Retinal pigment epithelial cell (primary cell): Measurements from ENCODE around the gene SLC9A9.

DNA sequence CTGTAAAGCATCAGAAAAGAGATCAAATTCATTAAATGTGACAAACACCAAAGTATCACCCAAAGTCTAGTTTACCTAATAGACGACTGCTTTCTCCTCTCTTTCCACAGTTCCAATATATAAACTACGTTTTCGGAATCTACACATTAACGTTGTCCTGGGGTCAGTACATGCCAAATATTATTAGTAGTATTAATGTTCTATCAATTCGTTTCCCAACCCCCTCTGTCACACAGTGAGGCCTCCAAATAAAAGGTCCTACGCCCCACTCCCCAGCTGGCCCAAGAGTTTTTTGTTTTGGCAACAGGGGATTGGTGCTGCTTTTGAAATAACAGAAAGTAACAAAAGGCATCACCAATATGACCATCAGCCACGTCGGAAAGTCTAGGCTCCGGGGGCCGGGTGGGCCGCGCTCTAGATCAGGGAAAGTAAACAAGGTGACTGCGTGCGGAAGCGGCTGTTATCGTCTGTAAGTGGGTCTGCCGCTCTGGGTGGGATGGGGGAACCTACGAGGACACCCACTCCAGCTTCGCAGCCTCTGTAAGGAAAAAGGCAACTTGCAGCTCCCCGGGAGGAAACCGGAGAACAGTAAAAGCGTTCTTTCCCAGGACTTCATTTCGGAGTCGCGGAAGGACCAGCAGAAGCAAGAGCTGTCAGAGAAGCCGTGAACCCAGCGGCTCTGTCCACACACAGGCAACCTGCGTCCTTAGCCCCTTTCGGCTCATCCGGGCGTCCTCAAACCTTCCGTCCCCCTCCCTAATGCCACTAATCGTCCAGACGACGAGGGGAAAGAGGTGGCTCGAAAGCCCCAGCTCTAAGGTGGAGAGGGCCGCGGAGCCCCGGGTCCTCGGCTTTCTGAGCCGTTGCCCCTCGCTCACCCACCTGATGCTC is 604 bp downstream of the XRN1 start:
- RRBS = no CpG with 5 or more reads among the region's 42 CpGs

DNA sequence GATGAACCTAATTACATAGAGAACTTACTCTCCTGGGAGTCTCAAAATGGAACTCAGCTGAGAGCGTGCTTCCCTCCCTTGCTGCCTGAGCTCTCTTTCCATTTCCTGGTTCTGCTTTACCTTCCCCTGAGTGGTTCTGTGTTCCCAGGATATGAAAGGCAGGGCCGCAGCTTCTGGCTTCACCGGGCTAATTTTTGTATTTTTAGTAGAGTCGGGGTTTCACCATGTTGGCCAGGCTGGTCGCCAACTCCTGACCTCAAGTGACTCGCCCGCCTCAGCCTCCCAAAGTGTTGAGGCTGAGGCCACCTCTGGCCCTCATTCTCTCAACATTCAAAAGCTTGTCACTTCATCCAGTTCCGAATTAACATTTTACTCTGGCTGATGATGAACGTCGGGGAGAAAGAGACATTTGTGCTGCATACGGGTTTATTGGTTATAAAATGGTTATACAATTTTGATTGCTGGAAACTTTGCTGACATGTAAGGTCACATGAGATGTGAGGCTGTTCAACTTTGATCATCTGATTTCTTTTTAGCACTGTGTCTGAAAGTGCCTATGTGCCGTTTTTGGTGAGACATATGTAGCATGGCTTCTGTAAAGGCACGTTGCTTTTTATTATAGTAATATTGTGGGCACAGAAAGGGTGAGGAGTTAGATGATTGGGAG is 6.6 kb downstream of the PLS1 start:
- RRBS = no CpG with 5 or more reads among the region's 13 CpGs

DNA sequence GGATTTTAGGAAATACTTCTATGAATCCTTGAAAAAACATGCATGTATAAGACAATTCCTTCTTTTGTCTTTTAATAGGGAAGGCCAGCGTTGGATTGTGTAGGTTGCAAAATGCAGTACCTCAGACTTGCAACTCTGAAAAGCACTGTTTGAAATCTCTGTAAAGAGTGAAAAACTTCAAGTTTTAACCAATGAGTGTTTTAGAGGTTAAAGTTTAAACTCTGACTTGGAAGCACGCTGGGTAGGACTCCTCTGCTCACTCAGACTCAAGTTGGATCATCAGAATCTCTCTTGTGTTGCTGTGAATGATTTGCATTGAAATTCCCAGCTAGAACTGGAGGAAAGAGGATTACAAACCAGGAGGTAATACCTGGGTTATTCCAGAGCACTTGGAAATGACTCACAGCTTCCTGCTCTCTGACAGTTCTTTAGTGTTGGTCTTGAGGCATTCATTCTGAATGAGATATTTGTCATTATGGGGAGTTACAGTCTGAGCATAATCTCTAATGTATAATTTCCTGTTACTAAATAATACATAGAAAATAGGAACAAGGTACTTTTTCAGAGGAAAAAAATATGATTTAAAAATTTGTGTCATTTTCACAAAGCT is 49.1 kb downstream of the PLS1 start:
- RRBS = no CpG with 5 or more reads among the region's 2 CpGs

DNA sequence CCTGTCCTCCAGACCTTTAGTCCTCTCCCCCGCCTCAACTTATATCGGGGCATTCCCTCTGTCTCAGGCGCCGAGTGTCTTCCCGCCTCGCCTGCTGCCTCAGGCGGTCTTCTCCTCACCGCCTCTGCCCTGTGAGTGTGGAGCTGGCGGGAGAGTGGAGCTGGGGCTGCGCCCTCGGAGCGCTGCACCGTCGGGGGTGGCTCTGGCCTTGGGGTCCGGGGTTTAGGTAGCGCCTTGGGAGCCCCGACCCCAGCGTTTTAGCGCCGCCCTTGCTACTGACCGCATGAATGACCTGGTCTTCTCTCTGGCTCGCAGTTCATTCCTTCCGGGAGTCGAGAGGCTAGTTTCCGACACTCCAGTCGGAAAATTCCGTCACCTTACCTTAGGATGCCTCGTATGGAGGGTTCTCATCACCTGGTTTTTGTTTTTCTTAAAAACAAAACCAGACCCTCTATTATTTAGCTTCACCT is 966 bp downstream of the TRPC1 start:
- RRBS = 0% methylated on average over 5 of the region's 28 CpGs

DNA sequence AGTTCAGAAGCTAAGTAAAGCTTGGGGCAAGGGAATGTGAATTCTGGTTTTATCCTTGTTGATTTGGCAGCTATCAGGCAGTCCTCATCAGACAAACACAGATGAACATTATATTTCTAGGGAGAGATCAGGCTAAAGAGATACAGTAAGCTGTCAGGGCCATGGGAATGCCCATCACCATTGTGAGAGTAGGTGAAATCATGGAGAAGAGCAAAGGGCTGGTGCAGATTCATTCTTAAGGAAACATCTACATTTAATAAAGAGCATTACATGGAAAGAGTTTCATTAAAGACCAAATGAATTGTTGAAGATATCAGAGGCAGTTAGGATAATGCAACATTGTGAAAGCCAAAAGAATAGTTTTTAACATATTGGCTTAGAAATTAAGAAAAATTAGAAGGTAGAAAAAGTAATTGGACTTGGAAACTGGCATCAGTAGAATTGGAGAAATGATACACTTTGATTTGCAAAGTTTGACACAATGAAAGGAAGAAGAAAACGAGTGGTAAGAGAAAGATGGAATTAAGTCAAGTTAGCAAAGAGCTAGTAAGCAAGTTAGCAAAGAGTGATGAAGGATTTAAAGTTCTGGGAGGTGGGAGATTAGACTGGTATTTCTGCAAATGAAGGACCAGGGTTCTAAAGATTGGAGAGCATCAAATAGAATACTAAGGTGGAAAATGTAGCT is 16.6 kb downstream of the TRPC1 start:
- RRBS = no CpG with 5 or more reads among the region's 1 CpG

GRCh38 chr3:143236227-143236930 is 116.8 kb downstream of the CHST2 start:
- RRBS = no CpG with 5 or more reads among the region's 11 CpGs

DNA sequence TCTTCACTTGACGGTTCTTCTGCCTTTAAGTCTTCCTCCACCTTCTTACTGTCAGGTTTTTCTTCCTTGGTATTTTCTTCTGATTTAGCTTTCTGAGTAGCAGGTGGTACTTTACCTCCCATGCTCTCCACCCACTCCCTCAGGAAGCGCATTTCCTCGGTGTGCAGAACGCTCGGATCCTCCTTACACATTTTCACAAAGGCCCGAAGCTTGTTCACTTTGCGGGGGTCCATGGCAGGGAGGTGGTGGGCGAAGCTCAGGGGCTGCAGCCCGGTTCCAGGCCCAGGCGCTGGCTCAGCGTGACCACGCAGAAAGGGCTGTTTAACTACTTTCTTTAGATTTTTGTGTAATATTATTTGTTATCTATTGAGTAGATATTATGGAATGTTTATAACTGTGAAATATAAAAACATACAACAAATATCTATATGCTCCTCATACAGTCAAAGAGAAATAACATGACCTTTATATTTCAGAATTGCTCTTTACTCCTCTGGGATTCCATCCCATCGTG is 330.2 kb downstream of the SLC9A9 start:
- RRBS = no CpG with 5 or more reads among the region's 13 CpGs

GRCh38 chr3:143848130-143848874 is at the start of gene SLC9A9:
SLC9A9 (minus strand) TSS chr3:143848468.
- RRBS = no CpG with 5 or more reads among the region's 6 CpGs

GRCh38 chr3:146115458-146116214 is 45.3 kb downstream of the PLOD2 start:
- RRBS = no CpG with 5 or more reads among the region's 1 CpG

GRCh38 chr3:146138705-146139410 is 22.1 kb downstream of the PLOD2 start:
- RRBS = no CpG with 5 or more reads among the region's 2 CpGs

- RRBS = no CpG with 5 or more reads among the region's 6 CpGs
Measured at GRCh38 chr3:146143725-146144503, 17.1 kb downstream of the PLOD2 start.

DNA sequence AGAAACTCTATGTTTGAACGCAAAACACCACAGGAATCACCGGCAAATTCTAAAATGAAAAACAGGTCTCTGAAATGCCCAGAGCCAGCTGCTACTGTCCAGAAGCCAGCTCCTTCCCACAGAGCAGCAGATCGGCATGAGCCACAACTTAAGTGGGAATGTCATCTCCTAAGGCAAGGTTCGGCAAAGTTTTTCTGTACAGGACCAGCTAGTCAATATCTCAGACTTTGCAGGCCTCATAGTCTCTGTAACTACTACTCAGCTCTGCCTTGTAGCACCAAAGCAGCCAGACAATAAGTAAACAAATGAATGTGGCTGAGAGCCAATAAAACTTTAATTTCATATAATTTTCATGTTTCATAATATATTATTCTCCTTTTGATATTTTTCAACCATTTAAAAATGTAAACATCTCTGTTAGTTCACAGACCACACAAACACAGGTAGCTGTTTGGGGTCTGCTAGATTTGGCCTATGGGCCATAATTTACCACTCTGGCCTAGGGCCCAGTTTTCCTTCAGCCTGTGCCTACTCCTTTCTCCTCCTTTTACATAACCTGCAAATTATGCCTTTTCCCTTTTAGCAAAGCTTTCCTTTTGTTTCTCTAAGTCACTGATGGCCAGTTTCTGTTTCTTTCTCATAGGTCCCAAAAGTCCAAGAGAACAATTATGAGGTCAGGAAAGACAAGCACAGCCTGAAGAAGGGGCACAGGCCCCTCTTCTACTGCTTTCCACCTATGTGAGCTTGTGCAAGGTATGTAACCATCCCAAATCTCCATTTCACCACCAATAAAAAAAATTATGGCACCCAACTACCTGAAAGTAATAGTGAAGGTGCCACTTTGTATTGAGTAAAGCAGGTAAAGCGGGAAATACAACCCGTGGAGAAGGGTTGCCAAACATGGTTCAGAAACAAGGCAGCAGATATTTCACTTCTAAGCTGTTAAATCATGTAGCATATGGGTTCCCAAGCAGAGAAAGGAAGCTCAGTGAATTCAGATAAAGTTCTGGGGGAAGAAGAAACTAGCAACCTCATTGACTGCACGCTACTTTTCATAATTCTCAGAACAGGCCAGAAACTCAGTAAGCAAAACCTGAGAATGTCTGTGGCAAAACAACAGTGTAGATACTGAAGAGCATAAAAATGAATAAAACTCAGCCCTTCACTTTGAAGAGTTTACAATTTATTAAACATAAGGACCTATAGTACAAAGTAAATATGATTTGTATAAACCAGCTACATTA is 4.4 kb downstream of the PLOD2 start:
- RRBS = no CpG with 5 or more reads among the region's 7 CpGs

GRCh38 chr3:146158950-146159606 is 1.9 kb downstream of the PLOD2 start:
- RRBS = no CpG with 5 or more reads among the region's 5 CpGs

DNA sequence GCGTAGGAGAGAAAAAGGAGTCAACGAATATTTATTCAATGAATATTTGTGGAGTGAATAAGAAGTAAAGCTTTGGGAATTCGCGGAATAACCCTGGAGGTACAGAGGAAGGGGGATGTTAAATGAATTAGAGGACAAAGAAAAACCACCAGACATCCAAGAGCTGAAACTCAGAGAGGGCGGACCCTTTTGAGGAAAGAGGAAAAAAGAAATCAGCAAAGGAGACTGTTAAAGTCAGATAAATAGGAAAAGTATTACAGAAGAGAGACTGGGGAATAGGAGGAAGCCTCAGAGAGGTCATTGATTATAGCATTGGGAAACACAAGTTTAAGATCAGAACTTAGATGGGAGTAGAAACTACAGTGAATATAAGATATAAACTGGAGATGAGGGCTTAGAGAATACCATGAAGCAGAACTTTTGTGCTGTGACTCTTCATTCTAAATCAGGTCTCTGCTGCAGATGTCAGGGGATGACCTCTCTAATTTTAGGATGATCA is 4.6 kb upstream of the PLOD2 start:
- RRBS = no CpG with 5 or more reads among the region's 5 CpGs

- RRBS = no CpG with 5 or more reads among the region's 9 CpGs
Measured at GRCh38 chr3:146510516-146511258, 33.7 kb downstream of the PLSCR1 start.

DNA sequence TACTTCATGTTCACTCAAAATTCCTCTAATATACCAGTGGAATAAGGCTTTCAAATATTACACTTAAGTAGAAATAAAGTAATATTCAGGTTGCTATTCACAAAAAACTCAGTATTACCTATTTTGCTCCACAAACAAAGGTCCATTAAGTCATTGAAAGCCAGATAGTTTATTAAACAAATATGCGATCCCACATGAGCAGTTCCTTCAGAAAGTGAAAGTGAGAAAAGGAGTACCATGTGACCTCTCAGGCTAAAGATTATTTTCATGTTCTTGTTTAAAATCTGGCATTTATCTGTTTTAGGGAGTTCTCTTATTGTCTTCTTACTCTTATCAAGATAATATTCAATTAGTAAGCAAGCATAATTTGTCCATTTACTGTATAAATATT is 19.9 kb upstream of the PLSCR5 start:
- RRBS = no CpG with 5 or more reads among the region's 1 CpG

GRCh38 chr3:146903759-146904168 is 298.6 kb upstream of the PLSCR5 start:
- RRBS = no CpG with 5 or more reads among the region's 2 CpGs

GRCh38 chr3:147396900-147398196 is 9.0 kb downstream of the ZIC4 start:
- RRBS = 20% methylated on average over 1 of the region's 61 CpGs

DNA sequence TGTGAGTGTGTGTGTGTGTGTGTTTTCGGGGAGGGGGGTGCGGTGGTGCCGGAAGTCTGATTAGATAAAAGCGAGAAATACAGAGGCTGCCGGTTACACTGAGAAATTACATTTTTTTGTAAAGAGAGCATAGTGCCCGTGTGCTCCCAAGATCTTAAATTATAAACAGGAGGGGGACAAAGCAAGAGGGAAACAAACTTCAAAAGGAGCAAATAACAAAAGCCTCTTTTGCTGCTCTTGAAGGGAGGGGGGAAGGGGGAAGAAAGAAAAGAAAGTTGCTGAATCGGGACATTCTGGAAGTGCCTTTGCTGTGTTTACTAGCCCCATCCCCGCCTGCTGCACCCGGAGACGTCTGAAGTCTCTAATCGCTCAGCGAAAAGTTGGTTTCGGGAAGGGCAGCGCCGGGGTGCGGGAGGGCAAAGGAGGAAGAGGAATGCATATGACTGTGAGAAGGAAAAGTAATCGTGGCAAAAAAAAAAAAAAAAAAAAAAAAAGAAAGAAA is 547 bp upstream of the ZIC1 start:
- RRBS = 7% methylated on average over 7 of the region's 17 CpGs